Type B pancreatic cell (in vitro differentiated cells): Measurements from ENCODE around the genes FBXW8, WSB2 and TAOK3.

- PRO-cap = bidirectional peak, plus-strand start at chr12:116911000, minus-strand start at chr12:116910846; bidirectional peak, plus-strand start at chr12:116911319, minus-strand start at chr12:116911310; unidirectional peak, minus-strand start at chr12:116911385
Observed at GRCh38 chr12:116910535-116911723, at the start of gene FBXW8. Gene FBXW8 (plus strand): TSS chr12:116910950.

- PRO-cap = no peak
Observed at GRCh38 chr12:117069026-117069693, 30.1 kb downstream of the TESC start.

GRCh38 chr12:117334129-117334504, 27.3 kb downstream of the NOS1 start:
- PRO-cap = no peak

DNA sequence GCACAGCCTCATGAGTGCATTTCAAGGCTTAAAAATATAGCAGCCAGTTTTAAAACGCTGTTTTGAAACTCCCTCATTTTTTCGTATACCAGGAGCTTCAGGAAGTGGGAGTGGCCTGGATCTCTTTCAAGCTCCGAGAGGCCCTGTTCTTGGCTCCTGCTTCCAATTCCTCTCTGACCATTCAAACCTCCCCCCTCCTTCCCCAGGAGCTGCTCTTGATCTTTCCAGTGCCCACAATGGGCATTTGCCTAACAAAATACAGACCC, 46.6 kb upstream of the NOS1 start:
- PRO-cap = no peak

DNA sequence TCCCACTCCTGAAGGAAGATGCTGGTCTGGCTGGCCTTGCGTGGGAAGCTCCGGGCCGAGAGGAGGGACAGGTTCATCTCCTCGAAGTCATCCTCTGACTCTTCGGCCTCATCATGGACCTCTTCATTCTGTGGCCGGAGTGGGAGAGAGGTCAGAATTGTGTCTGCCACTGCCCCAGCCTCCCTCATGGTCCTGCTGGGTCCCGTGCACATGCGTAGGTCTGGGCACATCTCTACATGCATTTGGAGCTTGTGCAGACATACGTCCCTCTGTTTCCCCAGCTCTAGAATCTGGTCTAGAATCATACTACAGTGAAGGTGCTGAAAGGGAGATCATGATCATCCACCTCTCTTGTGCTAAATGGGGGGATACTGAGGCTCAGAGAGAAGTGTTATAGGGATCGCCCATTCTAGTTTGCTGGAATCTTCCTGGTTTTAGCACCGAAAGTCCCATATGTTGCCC, 163.7 kb upstream of the NOS1 start:
- PRO-cap = no peak

- PRO-cap = no peak
Observed at GRCh38 chr12:117562177-117562754, 200.8 kb upstream of the NOS1 start.

DNA sequence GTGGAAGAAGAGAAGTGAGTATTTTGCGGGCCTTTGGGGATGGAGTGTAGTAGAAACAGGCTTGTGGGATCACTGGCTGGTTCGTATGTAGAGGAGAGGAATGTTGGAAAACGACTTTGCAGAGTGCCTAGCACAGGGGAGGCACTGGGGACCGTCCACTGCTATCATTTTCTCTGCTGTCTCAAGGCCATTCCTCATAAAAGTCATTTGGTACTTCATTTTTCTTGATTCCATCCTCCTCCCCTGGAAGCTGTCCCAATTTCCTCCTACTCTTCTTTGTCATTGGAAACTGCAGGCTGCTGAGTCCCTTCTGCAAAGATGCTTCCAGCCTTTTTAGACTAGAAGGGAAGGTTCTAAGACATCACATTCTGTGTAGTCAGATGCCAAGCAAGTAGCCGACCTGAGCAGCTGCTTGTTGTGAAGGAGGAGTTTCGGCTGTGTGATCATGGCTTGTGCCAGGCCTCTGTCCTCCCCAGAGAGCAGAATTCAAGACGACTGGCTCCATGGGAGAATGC, 8.6 kb downstream of the RFC5 start:
- PRO-cap = no peak

- PRO-cap = bidirectional peak, plus-strand start at chr12:118060982, minus-strand start at chr12:118060802; bidirectional peak, plus-strand start at chr12:118061285, minus-strand start at chr12:118061143
Observed at GRCh38 chr12:118060681-118061734, at the start of gene WSB2. Gene WSB2 (minus strand): TSS chr12:118061179.

- PRO-cap = no peak
Observed at GRCh38 chr12:118189546-118190250, 53.8 kb downstream of the PEBP1 start.

- PRO-cap = no peak
Observed at GRCh38 chr12:118245843-118246615, 110.1 kb downstream of the PEBP1 start.

DNA sequence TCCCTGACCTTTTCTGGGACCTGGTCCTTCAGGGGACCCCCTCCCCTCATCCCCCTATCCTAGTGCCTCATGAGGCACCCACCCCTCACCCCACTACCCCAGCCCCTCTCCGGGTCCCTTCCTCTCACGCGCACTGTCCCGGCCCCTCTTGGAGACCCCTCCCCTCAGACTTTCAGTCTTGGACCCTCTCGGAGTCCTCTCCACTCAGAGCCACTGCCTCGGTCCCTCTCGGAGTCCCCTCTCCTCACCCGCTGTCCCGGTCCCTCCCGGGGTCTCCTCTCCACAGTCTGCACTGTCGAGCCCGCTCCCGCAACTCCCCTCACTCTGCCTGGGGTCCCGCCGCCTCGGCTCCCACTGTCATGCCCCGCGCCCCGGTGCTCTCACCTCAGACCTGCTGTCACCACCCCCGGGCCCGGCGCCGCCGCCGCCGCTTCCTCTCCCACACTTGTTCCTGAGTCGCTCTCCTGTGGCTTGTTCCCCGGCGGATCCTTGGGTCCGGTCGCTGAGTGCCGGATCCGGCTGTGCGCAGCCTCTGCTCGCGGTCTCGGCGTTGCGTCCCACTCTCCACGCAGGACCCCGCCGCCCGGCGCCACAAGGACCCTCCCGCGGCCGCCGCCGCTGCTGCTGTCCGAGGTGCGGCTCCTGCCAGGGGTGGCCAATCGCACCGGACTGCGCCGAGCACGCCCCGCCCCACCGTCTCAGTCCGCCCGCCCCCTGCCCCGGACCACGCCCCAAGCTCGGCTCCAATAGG, at the start of gene TAOK3:
Gene TAOK3 (minus strand): TSS at position 644 of the 751 bp plus-strand sequence.
- PRO-cap = bidirectional peak, plus-strand start outside the sequence, minus-strand start at position 593 of the sequence

GRCh38 chr12:118774036-118774823, 207.1 kb upstream of the SRRM4 start:
- PRO-cap = no peak

GRCh38 chr12:119116142-119116509, 62.6 kb upstream of the HSPB8 start:
- PRO-cap = no peak

DNA sequence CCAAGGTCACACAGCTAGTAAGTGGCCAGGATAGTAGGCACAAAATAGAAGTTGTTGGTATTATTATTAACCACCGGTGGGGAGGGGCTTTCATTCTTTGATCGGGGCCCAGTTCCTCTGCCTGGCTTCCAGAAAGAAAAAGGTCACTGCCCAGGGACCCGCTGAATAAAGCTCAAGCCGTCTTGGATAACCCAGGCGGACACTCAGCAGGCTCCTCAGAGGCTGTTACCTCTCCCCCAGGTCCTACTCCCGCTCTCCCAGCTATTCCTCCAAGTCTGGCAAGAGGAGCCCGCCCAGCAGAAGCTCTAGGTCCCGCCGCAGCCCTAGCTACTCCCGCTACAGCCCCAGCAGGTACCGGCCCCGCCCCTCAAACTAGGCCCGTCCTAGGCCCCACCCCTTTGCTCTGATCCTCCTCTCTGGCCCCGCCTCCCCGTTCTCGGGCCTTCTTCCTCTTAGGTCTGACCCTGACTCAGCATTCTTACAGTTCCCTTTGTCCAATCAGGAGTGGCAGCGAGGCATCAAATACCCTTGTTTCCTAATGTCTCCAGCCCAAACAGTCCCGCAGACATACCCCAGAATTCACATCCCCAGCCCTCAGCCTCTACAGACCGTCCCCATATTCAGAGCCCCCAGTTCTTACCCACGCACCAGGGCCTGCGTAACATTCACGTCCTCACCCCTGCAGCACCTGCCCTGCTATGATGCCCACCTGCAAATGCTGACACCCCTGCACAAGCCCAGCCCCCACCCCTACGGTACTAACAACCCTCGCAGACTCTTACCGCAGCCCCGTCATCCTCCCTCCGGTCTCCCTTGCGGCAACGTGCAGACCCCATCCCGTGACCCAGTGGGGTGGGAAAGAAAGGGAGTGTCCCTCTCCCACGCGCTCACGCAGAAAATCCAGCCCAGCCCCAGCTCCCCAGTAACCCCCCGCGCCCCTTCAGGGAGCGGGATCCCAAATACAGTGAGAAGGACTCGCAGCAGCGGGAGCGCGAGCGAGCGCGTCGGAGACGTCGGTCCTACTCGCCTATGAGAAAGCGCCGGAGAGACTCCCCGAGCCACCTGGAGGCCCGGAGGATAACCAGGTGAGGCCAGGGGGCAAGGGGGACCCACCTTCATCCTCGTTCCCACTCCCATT, 25.1 kb upstream of the HSPB8 start:
- PRO-cap = bidirectional peak, plus-strand start at position 475 of the sequence, minus-strand start at position 277 of the sequence

DNA sequence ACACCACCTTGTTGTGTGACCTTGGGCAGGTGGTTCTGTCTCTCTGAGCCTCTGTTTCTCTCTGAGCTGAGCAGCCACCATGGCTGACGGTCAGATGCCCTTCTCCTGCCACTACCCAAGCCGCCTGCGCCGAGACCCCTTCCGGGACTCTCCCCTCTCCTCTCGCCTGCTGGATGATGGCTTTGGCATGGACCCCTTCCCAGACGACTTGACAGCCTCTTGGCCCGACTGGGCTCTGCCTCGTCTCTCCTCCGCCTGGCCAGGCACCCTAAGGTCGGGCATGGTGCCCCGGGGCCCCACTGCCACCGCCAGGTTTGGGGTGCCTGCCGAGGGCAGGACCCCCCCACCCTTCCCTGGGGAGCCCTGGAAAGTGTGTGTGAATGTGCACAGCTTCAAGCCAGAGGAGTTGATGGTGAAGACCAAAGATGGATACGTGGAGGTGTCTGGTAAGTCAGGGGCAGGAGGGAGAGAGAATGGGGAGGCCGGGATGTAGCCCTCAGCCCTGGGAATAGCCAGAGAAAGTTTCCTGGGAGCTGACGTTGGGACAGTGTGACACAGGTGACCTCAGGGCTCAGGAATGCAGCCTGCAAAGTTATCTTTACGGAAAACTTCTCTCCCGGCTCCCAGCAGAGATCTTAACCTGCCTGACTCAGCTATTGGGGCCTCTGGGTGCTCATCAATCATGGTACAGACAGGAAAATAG, 654 bp downstream of the HSPB8 start:
- PRO-cap = bidirectional peak, plus-strand start at position 451 of the sequence, minus-strand start at position 475 of the sequence; bidirectional peak, plus-strand start at position 550 of the sequence, minus-strand start at position 514 of the sequence

DNA sequence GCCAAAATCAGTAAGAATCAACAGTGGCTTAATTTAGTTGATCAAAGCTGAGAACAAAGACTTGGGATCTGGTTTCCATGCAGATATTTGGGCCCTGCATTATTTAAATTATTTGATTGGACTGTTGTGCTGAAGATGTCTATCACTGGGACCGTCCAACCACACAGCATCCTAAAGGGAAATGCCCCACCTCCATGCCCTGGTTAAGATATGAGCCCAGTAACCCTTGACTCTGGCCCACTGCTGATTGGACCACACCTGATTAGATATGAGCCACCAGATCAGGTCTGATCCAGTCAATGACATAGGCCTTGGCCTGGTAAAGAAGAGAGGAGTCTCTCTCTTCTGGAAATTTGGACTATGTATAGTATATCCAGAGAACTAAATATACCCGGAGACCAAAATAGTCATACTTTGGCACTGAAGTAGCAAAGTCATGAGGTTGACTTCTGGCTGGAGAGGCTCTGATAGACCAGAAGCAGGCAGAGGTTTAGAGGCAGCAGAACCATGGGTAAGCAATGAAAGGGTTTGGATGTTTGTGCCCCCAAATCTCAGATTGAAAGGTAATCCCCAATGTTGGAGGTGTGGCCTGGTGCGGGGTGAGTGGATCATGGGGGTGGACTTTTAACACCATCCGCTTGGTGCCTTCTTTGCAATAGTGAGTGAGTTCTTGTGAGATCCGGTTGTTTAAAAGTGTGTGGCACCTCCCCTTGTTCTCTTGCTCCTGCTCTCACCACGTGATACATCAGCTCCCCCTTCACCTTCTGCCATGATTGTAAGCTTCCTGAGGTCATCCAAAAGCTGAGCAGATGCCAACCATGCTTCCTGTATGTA, 68.4 kb downstream of the HSPB8 start:
- PRO-cap = no peak

GRCh38 chr12:119673260-119674305, 5.7 kb downstream of the PRKAB1 start:
- PRO-cap = no peak

DNA sequence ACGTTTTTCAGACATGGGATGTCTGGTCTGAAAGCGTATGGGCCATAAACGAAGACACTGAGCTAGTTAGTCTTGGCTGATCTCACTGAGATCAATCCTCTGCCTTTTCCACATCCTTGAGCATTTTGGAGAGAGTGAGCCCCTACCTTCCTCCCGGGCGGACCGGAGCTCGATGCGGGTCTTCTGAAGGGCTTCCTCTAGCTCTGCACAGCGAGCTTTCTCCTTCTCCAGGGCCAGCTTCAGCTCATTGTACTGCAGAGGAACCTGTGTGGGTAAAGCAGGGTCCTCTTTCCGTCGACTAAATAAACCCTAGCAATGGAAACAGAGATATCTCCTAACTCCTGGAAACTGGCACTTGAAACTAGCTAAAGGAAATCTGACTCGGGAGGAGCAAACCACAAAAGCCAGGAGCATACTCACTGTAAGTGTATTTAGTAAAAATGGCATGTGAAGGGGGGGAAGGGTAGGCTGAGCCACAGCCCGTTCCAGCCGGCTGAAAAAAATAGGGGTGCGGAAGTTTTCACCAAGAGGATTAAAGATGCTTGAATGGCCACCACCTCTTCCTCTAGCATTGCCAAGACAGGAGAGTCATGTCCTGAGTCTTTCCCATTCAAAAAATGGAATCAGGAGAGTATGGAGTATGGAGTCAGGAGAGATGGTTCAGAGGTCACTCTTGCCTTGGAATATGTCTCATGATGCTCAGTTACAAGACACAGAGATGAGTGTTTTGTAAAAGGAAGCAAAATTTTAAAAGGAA, 50.8 kb downstream of the PRKAB1 start:
- PRO-cap = no peak

- PRO-cap = no peak
Observed at GRCh38 chr12:119725501-119725940, 57.6 kb downstream of the PRKAB1 start.

GRCh38 chr12:119758426-119759058, 90.6 kb downstream of the PRKAB1 start:
- PRO-cap = no peak